ENCODE data around the genes ZNF74 and P2RX6.

DNA sequence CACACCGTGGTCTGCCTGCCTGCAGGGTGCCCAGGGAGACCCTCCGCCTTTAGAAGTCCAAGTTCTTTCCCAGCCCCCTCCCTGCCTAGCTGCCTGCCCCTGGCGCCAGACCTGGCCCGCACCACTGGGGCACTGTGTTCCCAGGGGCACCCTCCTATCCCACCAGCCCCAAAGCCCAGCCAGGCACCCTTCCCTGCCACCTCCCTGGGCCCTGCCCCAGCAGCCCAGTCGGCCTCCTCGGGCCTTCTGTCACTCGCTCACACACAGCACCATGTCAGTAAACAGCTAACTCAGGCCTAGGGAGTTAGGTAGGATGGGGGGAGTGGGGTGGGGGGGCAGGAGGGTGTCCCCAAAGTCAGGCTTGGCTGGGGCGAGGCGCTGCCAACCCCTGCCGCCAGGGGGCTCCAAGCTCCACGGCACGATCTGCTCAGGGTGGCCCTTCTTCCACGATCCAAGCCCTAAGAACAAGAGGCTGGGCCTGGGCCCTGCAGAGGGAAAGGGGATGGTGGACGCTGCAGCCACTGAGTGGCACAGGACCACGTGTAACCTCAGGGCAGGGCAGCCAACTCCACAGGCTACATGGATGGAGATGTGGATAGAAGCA is 28.7 kb upstream of the TXNRD2 start:
- RRBS: no CpG with 5 or more reads among the region's 15 CpGs

DNA sequence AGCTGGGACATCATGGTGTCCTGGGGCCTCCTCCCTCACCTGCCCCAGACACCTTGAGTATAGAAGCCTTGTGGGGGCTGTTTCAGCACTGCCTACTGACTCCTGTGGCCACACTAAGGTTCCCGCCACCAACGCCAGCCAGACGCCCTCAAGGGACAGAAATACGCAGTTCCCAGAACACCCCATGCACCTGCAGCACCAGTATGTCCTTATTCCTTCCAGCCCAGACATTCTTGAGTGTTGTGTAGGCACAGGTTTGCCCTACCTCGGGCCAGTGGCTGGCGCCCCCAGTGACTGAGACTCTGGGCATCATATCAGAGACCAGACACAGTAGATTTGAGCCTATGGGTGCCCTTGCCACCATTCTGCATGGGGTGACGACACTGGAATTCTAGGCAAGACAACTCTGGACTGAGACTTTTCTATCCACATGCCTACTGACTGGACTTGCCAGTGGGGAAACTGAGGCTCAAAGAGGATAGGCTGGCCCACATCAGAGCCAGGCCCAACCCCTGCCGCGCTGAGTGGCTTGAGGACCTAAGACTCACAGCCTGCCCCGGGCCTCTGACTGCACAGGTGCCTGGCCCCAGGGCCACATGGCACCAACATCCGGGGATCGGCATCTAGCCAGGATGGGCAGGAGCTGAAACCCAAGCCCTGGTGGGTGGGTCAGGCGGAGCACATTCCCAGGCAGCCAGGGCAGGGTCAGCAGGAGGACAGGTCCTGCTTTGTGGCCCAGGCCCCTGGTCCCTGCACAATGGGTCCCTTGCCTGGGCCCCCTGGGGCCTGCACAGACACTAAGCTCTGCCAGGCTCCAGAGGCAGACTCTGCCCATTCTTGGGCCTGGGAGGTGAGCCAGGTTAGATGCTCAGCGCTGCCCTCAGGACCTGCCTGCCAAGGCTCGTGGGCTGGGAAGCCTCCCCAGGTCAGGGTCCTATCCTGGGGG is 33.8 kb downstream of the ARVCF start:
- RRBS: 55% methylated on average over 2 of the region's 15 CpGs

DNA sequence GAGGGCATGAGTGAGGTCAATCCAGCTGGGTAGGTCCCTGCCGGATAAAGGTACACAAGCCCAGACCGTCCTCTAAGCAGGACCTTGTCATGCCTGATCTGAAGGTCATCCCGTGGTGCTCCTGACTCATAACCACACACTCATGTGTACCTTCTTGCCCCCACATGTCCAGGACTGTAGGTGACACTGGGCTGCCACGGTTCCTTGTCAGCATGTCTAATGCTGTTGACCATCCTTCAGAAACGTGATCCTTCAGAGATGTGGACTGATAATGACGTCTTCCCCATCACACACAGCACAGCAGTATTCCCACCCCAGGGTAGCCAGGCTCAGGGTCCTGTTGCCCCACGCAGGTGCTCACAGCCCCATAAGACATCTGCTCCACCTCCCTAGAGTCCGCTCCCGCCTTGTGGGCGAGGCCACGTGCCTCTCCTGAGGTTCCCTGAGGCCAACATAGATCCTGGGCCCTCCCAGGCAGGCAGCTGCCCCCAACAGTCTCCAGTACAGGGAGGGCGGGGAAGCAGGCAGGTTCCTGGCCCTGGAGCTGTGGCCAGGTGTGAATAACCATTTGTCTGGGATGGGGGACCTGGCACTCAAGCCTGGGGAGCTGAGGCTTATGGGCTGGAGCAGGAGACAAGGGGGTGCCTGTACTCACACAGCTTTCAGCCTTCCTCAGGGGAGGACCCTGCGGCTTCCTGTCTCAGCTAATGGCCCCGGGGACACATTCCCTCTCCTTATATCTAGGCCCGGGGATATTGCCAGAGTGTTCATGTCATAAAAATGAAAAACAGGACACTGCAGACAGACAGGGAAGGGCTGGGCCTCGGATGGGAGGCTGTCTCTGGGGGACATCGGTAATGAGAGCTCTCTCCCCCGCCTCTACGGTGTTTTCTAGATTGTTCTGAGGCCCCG is 5.8 kb downstream of the ARVCF start:
- RRBS: no CpG with 5 or more reads among the region's 20 CpGs

GRCh38 chr22:20061332-20062111 is 18.5 kb upstream of the DGCR8 start:
- RRBS: no CpG with 5 or more reads among the region's 18 CpGs

DNA sequence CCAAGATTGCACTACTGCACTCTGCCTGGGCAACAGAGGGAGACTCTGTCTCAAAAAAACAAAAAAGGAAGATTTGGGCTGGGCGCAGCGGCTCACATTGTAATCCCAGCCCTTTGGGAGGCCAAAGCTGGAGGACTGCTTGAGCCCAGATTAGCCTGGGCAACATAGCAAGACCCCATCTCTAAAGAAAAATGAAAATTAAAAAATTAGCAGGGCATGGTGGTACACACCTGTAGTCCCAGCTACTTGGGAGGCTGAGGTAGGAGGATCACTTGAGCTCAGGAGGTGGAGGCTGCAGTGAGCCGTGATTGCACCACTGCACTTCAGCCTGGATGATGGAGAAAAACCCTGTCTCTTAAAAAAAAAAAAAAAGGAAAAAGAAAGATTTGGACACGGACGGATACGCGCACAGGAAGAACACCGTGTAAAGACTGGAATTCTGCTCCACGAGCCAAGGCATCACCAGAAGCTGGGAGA is 12.6 kb upstream of the DGCR8 start:
- RRBS: no CpG with 5 or more reads among the region's 9 CpGs

DNA sequence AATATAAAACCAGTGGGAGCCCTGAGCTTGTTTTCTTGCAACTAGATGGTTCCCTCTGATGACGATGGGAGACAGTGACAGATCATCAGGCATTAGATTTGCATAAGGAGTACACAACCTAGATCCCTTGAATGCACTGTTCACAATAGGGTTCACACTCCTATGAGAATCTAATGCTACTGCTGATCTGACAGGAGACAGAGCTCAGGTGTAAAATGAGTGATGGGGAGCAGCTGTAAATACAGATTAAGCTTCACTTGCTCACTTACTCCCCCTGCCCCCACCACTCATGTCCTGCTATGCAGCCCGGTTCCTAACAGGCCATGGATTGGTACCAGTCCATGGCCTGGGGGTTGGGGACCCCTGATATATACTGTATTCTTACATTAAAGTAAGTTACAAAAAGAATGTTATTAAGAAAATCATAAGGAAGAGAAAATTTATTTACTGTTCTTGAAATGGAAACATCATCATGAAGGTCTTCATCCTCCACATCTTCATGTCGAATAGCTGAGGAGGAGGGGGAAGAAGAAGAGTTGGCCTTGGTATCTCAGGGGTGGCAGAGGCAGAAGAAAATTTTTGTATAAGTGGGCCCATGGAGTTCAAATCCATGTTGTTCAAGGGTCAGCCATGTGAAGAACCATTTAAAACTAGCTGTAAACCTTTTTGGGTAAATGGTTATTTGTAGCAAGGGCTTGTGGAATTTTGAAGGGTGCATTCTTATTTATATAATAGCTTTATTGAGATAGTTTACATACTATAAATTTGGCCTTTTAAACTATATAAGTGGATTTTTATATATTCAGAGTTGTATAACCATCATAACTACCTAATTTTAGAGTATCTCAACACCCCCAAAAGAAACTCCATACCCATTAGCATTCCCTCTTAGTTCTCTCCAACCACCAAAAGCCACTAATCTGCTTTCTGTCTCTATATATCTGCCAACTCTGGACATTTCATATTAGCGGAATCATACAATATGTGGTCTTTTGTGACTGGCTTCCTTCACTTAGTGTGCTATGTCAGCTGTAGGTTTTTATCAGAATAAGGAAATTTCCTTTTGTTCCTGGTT is 16.1 kb downstream of the DGCR8 start:
- RRBS: no CpG with 5 or more reads among the region's 4 CpGs

GRCh38 chr22:20101624-20102711 is 13.9 kb upstream of the RANBP1 start:
- RRBS: no CpG with 5 or more reads among the region's 19 CpGs

GRCh38 chr22:20118487-20119480 is 1.8 kb upstream of the TRMT2A start:
- RRBS: no CpG with 5 or more reads among the region's 9 CpGs

GRCh38 chr22:20241603-20242128 is 26.5 kb downstream of the RTN4R start:
- RRBS: no CpG with 5 or more reads among the region's 34 CpGs

GRCh38 chr22:20393866-20394901 is at the start of gene ZNF74:
Gene ZNF74 (plus strand): TSS chr22:20394151.
- RRBS: 1% methylated on average over 27 of the region's 80 CpGs

GRCh38 chr22:20563113-20563754 is 55.8 kb downstream of the MED15 start:
- RRBS: no CpG with 5 or more reads among the region's 7 CpGs

DNA sequence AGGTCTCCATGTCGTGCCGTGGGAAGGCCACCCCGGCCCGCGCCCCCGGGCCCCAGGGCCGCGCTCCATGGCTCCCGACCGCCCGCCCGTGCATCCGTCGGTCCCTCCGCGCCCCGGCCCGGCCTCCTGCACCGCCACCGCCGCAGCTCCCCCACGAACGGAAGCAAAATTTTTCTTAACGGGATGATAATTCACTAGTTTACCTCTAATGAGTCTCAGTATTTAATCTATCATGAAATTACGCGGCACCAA is 102.8 kb upstream of the SERPIND1 start:
- RRBS: 74% methylated on average over 5 of the region's 26 CpGs

GRCh38 chr22:20776400-20777012 is 2.6 kb downstream of the SERPIND1 start:
- RRBS: no CpG with 5 or more reads among the region's 8 CpGs

- RRBS: no CpG with 5 or more reads among the region's 16 CpGs
These were observed 24.9 kb downstream of the SERPIND1 start for GRCh38 chr22:20798391-20799541.

DNA sequence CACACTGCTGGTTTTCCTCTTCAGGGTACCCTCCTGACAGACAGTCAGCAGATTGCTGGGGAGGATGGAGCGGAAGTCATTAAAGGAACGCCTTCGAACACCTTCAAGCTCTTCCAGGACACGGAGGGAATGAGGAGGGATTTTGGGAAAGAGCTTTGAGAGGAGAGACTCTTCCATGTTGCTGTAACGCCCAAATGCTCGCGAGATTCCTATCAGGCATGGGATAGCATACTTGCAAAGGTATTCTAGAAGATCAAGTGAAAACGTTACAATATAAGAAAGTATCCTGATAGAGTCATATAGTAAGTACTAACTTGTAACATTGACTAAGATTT is 39.0 kb downstream of the PI4KA start:
- RRBS: no CpG with 5 or more reads among the region's 8 CpGs

GRCh38 chr22:20966024-20966985 is 750 bp upstream of the AIFM3 start:
- RRBS: no CpG with 5 or more reads among the region's 12 CpGs

GRCh38 chr22:20994267-20995258 is 7.4 kb downstream of the THAP7 start:
- RRBS: no CpG with 5 or more reads among the region's 29 CpGs

DNA sequence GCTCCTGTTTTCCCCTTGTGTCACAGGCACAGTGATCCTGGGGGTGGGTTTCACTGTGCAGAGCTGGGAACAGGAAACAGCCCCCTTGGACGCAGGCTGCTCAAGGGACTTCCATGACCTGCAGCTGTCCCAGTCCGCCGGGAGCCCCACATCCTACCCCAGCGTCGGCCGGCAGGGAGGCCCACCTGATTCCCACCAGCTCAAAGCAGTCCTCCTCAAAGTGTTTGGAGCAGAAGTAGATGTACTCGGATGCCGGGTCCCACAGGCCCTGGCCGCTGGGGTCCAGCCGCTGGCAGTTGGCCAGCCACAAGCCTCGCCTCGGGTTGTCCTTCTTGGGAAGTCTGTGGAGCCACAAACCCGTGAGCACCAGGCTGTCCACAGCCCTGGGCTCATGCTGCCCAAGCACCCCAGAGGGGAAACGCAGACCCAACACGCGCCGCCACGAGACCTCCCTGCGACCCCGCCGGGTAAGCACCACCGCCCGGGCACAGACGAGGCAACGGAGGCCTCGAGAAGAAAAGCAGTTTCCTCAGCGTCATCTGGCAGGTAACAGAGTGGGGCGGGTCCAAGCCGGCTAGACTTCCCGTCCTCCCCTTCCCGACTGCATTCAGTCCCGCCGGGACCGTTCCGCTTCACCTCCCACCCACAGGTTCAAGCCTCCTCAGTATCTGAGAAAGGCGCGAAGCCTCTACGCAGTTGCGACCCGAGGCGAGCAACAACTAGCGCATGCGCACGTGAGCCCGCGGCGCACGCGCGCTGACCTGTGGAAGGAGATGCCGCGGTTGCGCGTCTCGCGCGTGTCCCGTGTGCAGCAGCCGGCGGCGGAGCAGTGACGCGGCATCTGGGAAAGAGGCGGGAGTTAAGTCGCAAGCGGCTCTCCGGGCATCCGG is 602 bp downstream of the THAP7 start:
- RRBS: under 1% methylated on average over 23 of the region's 68 CpGs

GRCh38 chr22:21014513-21015713 is at the start of gene P2RX6:
Gene P2RX6 (plus strand): TSS chr22:21015165.
- RRBS: no CpG with 5 or more reads among the region's 21 CpGs

DNA sequence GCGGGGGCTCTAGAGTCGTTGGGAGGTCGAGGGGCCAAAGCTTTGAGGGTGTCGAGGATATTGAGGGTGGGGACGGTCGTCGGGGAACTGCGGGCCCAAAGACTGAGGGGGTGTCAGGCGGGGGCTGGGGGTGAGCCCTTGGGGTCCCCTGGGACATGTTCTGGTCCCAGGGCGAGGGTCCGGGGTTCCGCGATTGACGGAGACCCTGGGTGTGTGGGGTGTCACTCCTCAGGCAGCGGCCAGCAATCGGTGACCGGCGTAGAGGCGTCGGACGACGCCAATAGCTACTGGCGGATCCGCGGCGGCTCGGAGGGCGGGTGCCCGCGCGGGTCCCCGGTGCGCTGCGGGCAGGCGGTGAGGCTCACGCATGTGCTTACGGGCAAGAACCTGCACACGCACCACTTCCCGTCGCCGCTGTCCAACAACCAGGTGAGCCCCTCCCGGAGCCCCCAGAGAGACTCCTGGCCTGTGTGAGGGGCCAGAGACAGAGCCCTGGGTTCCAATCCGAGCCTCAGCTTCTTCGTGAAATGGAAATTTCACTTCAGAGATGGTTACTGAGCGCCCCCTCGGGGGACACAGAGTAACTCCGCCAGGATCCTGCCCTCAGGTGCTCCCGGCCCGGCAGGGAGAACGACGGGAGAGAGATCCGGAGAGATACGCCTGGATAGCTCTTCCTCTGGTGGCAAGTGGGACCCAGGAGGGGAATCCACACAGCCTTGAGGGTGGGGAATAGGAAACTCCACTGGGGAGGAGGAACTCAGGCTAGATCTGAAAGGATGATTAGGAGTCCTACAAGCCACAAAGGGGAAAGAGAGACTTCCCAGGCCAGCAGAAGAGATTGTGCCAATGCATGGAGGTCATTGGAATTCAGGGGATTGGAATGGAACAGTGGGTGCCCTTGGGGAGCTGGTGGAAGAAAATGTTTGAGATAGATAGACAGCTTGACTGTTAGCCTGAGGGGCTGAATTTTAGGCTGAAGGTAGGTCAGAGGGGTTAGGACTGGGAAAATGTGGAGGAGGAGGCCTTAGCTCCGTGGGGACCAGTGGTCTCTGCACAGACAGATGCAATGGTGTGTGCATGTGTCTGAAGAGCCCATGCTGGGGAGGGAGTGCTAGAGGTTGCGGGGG is 891 bp downstream of the SDF2L1 start:
- RRBS: 1% methylated on average over 26 of the region's 55 CpGs